Mucosa of descending colon (tissue), 1 donor: Measurements from ENCODE around the genes LYST, ERO1B and LGALS8.

- PRO-cap = no peak
Measured at GRCh38 chr1:235421699-235422213, 54.5 kb downstream of the TBCE start.

DNA sequence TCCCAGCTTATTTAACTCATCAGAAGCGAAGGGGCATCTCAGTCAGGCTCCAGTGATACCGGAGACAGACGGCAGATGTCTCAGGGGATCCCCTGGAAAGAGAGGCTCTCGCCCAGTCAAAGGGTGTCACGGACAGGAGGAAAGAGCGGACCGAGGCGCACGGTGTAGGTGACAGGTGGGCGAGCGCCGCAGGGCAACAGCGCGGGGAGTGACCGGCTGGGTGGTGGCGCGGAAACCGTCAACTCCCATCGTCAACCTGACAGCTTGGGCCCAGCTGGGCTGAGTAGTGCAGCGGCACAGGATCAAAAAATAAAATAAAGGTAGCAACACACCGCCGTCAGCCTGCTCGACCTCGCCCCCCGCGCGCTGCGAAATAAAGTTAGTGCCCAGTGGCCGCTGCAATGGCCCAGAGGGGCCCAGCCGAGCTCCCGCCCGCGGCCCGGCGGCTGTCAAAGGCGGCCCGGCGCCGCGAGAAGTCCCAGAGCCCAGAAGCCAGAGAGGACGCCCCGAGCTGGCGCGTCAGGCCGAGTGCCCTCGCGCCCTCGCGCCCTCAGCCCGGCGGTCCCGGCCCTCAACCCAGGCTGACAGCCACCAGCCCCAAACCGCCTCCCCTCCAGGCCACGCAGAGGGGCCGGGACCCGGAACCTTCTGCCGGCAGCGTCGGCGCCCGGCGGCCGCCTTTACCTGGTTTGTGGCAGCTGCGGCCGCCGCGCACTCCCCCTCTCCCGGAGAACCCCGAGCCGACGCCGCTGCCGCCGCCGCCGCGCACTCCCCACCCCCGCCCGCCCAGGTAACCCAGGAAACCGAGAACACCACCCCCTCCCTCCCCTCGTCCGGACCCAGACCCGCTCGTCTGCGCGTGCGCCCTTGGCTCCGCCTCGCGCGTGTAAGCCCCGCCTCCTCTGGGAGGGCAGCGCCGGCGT is at the start of gene LYST:
LYST (minus strand) TSS at position 748 of the 923 bp plus-strand sequence.
- PRO-cap = unidirectional peak, plus-strand start at position 41 of the sequence; unidirectional peak, plus-strand start at position 119 of the sequence; bidirectional peak, plus-strand start outside the sequence, minus-strand start at position 745 of the sequence

DNA sequence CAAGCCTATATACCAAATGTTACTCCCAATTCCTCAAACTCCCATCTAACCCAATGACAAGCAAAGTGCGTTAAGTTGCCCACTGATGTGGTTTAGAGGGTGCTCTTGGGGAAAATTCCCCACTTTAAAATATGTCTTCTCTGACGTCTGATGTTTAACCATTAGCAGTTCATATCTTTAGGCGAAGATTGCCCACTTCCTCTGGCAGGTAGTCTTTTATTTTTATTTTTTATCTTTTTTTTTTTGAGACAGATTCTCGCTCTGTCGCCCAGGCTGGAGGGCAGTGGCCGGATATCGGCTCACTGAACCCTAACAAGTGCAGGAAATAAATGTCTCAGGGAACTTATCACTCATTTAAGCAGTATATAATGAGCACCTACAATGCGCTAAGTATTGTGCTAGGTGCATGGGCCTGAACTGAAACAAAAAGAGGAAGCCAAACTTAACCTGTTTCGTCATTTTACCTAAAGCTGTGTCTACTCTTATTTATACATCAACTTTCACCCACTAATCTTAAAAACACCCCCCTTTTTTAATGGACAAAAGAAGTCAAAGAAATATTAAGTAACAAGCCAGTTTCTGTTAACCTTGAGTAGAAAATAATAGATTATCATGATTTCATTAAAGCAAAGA is 1.4 kb upstream of the LYST start:
- PRO-cap = no peak

DNA sequence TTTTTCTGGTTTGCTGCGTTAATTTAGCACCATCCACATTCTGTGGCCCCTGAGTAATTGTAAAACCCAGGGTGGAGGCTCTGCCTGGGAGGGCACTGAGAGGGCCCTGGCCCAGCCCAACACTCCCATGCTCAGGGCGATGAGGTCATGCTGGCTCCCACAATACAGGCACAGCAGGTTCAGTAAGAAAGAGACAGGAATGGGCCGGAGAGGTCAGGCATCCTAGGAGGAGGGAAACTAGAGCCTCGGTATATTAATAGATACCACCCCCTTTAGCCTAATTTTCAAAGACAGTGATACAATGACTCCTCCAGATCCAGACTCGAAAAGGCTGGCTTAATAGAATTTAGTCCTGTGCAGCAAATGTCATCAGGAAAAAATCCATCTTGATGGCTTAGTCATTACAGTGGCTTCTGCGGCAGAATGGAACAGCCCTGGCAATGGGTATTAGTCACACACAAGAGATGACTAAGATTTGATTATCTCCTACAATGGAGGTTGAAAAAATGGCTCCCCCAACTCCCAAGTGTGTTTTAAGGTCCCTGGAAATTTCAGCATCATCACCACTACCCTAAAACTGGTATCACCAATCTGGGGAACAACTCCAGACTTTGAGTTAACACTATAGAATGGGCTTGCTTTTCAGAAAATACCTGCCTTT is 43.8 kb upstream of the LYST start:
- PRO-cap = no peak

DNA sequence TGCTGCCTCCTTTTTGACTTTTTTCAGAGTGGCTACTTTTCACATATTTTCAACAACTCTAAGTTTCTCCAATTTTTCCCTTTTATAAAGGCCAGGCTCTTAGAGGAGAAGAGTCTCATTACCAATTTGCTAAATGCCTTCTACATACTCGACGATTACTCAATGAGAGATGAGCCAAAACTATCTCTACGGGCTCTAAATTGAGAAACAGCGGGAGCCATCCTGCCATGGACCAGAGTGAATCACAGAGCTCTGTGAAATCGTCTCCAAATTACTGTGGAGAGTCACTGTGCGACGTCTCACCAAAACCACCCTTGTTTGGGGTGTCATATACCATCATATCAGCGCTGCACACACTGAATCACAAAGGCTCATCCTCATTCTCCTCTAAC is 44.6 kb downstream of the NID1 start:
- PRO-cap = no peak

DNA sequence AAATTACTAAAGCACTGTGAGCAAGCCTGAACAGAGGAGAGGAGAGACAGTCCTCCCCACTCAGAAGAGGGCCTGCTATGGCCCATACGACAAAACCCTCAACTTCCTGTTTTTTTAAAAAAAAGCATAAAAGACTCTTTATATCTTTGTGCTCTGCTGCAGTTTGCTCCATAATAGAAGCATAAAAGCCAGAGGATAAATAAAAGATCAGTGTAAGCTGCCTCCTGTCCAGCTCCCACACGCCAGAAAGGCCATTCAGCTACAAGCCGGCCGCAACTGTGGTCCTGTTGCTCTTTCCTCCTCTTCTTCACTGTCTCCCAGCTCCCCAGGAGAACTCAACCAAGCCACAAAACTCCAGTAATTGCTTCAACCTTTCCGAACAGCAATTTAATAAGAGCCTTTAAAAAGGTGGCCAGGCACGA is 37.7 kb downstream of the NID1 start:
- PRO-cap = no peak

- PRO-cap = no peak
Measured at GRCh38 chr1:236041743-236042479, 23.0 kb downstream of the NID1 start.

GRCh38 chr1:236151742-236152140 is 9.4 kb downstream of the GPR137B start:
- PRO-cap = no peak

DNA sequence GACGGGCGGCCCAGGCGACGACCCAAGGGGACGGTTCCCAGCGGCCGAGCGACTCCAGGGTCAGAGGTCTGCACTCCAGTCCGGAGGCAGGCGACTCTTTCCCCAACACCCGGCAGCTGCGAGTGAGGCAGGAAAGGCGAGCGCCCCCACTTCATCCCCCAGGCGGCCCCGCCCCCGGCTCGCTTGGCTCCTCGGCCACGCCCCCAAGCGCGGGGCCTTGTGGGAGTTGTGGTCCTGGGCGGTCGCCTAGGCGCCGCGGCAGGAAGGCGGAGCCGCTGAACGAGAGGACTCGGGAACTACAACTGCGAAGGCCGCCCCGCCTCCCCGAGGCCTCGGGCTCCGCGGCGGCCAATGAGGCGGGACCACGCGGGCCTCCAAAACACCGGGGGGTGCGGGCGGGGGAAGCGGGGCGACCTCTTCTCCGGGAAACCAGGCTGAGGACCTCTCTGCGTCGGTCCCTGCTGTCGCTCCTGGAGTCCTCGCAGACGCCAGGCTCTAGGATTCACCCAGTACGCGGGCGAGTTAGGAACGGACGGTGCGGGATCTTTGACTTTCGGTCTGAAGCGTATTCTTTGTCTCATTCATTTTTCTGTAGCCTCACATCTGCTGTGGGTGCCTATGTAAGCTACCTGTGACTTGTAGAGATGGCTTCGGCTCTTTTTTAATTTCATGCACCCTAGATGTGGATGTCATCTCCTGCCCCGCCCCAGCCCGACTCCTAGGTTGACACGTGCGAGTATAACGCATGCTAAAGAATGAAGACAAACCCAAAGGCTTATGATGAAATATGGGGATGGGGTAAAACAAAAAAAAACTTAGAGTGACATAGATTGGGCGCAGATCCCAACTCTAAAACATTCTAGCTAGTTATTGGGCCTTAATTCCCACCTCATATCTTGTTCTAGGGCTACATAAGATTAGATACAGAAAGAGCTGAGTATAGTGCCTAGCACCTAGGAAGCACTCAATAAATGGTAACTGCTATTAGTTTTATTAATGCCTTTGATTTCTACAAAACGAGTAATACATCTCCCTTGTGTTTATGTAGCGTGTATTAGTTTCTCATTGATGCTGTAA is at the start of gene ERO1B:
ERO1B (minus strand) TSS at position 124 of the 1,077 bp plus-strand sequence.
- PRO-cap = bidirectional peak, plus-strand start at position 261 of the sequence, minus-strand start at position 124 of the sequence

GRCh38 chr1:236416305-236416740 is 22.2 kb downstream of the EDARADD start:
- PRO-cap = unidirectional peak, minus-strand start at chr1:236416408

- PRO-cap = unidirectional peak, plus-strand start at chr1:236523429; bidirectional peak, plus-strand start at chr1:236523769, minus-strand start at chr1:236523769; bidirectional peak, plus-strand start at chr1:236523985, minus-strand start at chr1:236523836
Measured at GRCh38 chr1:236522845-236524159, at the start of gene LGALS8. TSS of gene LGALS8 (plus strand) at chr1:236523982.

- PRO-cap = no peak
Measured at GRCh38 chr1:236727040-236727782, 40.9 kb downstream of the ACTN2 start.

GRCh38 chr1:236900584-236901505 is 103.4 kb downstream of the MT1HL1 start:
- PRO-cap = no peak

GRCh38 chr1:237012665-237013712 is 8.7 kb upstream of the MT1HL1 start:
- PRO-cap = no peak

DNA sequence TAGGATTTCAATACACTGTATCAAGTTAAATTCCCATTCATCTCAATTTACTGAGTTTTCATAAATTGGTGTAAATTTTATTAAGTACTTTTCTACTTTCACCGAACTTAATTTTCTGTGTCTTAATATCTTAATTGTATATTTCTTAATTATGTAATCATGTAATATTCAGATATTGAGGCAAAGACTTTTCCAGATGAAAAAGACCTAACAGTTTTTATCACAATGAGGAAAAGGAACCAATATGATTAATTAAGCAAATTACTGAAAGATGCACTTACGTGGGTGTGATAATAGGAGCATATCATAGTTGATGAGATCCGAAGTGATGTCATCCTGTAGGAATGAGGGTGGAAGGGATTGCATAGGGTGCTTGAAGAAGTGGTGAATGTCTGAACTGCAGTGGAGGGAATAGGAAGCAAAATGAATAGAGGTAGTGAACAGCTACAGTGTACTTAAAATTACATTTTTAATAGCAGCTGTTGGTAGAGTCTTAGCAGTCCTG is 155.4 kb downstream of the RYR2 start:
- PRO-cap = no peak

- PRO-cap = no peak
Measured at GRCh38 chr1:237729868-237730427, 160.8 kb downstream of the ZP4 start.

DNA sequence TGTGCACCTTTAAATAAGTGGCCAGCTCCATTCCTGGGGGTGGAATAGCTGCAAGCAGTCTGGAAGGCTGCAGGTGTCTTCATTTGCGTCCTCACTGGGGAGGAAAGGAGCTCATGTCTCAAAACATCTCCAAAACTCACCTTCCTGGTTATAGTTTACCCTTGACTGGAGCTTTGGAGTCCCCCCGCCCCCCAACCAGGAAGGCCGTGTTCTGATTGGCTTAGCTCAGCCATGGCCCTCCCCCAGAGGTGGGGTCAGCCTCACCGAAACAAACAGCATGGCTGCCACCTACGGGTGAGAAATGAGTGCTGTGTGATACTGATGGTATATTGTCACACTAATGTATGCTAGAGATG is 91.0 kb downstream of the ZP4 start:
- PRO-cap = no peak

GRCh38 chr1:237868718-237869204 is 22.0 kb downstream of the ZP4 start:
- PRO-cap = unidirectional peak, plus-strand start at chr1:237869059

- PRO-cap = no peak
Measured at GRCh38 chr1:238702839-238703121, 683.6 kb upstream of the CHRM3 start.

DNA sequence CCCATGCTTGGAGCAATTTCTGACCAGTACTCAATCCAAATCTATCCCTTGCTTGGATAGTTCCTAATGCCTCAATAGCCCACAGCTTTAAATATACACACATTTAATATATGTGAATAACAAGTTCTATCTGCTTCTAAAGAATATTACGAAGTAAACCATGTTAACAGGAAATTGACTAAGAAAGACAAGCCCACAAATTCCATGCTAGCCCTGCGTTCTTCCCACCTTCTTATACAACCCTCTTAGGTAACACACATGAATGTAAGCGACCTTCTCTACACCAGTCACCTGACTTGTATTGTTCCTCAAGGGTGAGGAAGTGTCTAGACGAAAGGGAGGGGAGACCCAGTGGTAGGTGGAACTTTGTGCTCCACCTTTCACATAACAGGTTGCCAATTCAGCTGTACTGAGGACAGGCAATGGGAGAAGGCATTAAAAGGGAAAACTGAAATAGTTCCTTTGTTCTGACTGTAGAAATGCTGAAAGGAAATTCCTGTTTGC is 18.1 kb upstream of the CHRM3 start:
- PRO-cap = bidirectional peak, plus-strand start at position 390 of the sequence, minus-strand start at position 238 of the sequence